Diencephalon (tissue), 2 donors: ENCODE data around the genes LRPAP1, CRMP1 and PPP2R2C.

DNA sequence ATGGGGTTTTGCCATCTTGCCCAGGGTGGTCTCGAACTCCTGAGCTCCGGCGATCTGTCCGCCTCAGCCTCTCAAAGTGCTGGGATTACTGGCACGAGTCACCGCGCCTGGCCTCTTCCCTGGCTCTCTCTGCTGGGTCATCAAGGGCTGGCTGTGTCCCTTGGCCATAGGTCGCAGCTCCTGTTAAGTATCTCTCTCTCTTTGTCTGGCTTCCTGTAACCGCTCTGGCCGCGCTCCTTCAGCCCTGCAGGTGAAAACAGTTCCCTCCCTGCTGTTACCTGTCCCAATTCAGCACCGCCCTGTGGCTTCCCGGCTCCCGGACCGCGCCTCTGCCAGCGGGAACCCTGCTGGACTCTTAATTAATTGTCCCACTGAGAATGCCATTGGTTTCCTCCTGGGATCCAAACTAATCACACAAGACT lies 1.3 kb upstream of the RGS12 start:
- RAMPAGE, long total RNA = no peak

GRCh38 chr4:3405157-3405372 lies 36.7 kb upstream of the HGFAC start:
- RAMPAGE, long total RNA = no peak

DNA sequence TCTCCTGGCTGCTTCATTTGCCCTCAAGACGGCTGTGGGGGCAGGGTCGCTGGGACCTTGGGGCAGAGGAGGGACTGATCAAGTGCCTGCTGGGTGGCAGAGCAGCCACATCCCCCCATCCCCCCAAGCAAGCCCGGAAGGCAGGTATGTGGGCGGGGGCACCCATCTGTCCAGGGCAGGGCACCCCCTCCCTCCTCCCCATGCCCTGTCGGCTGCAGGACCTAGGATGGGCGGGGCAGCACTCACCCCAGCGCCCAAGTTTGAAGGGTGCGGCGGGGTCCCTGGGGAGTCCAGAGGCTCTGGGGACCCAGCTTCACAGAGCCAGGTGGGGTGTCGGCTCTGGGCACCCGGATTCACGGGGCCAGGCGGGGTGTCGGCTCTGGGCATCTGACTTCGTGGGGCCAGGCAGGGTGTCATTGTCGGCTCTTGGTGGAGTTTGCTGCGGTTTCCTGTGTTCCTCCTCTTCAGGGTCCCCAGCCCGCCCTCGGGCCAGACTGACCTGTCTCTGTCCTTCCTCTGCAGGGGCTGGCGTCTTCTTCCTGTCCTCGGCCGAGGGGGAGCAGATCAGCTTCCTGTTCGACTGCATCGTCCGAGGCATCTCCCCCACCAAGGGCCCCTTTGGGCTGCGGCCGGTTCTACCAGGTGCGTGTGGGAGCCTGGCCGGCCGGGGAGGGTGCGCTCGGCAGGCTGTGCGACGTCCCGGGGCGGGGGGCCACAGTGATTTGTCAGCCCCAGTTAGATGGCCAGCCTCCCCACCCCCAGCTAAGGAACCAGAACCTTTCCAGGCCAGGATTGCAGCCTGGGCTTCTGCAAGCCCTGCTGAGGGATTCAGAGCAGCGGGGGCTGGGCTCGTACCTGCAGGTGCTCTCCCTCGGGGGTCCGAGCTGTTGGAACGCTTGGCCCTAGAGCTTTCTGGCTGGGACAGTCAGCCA lies 22.2 kb downstream of the DOK7 start:
- RAMPAGE, long total RNA = no peak

DNA sequence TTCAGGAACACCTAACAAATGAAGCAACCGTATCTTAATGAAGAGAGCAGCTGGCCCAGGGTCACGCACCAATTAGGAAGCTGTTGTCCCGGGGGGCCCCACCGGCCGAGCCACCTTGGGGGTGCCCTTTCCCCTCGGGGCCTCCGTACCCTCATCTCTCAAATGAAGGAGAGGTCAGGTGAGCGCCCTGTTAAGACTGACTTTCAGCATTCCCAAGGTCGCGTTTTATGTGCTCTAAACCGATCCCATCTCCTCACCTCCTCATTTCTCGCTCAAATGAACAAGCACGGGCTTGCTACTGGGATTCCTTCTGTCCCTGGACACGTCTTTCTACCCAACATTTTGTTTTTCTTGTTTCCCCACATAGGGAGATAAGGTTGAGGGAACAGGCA lies 749 bp downstream of the LRPAP1 start:
- RAMPAGE, long total RNA = no peak

DNA sequence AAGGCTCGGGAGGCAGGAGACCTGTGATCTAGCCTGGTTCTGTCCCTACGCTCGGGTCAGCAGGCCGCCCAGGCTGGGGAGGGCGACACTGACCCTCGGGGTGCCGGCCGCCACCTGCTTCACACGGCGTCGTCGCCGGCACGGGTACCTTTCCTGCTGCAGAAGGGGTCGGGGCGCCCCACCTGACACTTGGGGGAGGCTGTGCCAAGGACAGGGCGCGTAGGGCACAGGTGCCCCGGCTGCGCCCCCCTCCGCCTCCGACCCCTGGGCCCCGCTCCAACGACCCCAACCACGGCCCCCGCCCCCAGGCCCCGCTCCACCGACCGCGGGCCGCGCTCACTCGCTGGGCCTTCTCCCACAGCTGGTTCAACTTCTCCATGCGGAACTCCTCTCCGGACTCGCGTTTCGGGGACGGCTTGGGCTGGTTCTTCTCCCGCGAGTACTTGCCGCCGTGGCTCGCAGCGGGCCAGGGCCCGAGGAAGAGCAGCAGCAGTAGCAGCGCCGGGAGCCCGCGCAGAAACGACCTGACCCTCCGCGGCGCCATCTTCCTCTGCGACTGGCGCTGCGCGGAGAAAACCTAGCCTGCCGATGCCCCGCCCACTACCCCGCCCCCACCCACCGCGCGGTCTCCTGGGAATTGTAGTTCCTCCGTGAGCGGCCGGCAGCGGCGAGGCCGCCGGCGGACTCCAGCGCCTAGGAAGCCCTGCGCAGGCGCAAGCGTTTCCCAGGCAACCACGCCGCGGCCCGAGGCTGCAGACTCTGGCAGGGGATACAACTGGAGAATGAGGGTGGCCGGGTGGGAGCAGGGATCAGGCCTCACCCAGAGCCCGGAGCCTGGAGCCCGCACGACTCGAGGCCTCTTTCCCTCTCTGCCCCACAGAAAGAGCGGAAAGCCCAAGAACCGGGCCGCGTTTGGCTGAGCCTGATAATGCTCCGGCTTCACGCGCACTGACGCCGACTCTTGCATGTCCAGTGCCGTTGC lies at the start of gene LRPAP1:
Gene LRPAP1 (minus strand): TSS at position 554 of the 982 bp plus-strand sequence.
- RAMPAGE, long total RNA = start-site peak on the minus strand centred at position 552 of the sequence, 7 bp wide, 1,646 and 1,671 reads in 2 replicates

GRCh38 chr4:3576351-3576959 lies 44.2 kb upstream of the LRPAP1 start:
- RAMPAGE, long total RNA = no peak

DNA sequence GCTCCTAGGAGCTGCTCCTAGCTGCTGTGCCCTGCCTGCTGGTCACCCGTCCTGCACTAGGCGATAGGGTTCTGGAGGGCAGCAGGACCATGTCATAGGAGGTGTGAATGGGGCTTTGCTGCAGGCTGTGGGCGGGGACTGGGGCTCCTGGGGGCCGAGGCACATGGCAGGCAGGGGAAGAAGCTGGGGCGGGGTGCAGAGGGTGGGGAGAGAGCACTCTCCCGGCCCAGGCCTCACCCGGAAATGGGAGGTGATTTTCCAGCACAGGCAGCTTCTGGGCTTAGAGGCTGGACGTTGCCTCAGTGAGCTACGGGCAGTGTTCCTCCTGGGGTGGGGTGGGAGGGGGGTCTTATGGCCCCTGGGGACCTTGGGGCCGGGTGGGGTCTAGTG lies 98.5 kb upstream of the LRPAP1 start:
- RAMPAGE, long total RNA = no peak

- RAMPAGE, long total RNA = no peak
Observed at GRCh38 chr4:4143405-4143942, 83.3 kb downstream of the OTOP1 start.

GRCh38 chr4:5568384-5568849 lies 139.9 kb downstream of the EVC2 start:
- RAMPAGE, long total RNA = no peak

GRCh38 chr4:5813413-5814123 lies 79.3 kb downstream of the CRMP1 start:
- RAMPAGE, long total RNA = no peak

DNA sequence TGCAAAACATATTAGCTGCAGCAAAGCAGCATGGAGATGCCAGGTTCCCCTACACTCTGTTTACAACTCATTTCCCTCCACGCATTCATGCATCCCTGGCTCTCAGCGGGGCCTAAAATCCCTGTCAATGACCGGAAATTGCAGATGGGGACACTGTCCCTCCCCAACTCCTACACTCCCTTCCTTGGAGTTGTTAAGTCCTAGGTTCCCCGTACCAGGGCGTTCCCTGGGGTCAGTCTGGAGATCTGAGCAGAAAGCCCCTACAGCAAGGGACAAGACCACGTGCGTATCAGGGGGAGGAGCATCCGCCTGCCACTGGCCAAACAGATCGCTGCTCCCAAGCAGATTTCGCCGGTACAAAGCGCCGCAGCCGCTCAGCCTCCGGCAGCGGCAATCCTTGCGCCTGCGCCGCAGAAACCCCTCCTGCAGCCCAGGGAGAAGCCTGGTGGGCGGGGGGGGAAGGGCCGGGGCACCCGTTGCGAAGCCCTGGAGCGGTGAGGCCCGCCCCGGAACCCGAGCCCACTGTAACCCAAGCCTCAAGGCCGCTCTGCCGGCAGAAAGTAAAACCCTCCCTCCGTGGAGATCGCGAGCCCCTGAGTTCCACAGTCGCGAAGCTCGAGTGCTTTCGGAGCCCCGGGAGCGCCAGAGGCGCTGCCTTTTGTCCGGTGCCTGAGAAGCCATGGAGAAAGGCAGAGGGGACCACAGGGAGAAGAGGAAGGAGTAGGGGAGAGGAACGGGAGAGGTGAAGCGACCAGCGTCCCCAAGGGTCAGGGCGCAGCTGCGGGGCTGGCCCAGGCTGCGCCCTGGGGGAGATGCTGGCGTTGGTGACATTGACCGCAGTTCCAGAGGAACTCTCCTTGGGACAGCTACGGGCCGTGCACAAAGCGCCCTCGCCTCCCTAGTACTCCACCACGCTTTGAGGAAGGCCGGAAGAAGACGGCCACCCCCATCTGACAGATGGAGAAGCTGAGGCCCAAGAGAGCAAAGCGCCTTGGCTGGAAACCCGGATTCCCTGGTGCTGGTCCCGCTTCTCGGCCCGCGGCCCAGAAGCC lies 2.6 kb downstream of the CRMP1 start:
- RAMPAGE, long total RNA = start-site peak on the plus strand centred at position 451 of the sequence, 35 bp wide, 11 and 12 reads in 2 replicates

GRCh38 chr4:5892552-5893548 lies at the start of gene CRMP1:
Gene CRMP1, minus strand, starts transcription at chr4:5893086.
- RAMPAGE, long total RNA = no peak

DNA sequence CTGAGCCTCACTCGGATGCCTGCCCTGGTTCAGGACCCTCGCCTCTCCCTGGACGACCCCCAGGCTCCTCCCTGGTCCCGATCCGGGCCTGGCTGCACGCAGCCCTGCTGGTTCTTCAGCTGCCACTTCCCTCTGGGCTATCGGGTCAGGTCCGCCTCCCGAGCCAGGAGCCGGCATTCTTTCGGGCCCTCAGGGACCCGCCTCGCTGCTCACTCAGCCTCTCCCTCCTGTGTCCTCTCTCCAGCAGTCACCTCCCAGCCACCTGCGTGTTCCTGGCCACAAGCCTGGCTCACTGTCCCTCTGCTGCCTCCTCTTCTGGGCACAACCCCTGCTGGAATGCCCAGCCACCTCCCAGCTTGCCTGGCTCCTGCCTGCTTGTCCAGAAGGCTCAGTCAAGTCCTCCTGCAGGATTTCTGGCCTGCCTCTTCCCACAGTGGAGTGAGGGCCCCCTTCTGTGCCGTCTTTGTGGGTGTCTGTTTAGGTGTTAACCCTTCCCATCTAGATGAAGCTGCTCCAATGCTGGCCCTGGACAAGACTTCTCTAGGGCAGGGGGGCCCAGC lies 2.1 kb downstream of the WFS1 start:
- RAMPAGE, long total RNA = no peak

DNA sequence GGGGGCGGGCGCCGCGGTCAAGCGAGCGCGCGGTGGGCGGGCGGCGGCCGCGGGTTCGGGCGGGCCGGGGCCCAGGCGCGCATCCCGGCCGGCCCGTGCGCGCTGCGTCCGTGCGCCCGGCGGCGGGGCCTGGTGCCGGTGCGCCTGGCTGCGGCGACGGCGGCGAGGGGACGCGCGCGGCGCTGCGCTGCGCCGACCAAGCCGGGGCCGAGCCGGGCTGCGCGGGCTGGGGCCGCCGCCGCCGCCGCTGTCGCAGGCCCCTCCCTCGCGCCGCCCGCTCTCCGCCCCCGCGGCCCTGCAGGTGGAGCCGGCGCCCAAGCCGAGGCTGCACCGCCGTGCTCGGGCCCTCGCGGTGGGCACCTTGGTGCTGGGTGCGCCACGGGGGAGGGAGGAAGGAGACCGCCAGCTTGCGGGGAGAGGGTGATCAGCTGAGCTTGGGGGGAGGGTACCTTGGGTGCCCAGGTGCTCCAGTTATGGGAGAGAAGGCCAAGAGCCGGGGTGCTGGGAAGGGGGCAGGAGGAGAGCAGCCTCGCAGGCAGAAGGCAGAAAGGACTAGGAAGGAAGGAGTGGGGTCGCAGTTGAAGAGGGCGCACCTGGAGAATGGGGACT lies at the start of gene PPP2R2C:
Gene PPP2R2C (minus strand): TSS at position 219 of the 609 bp plus-strand sequence.
- RAMPAGE, long total RNA = no peak

GRCh38 chr4:6664675-6665010 lies 9.2 kb upstream of the ENSG00000170846 start:
- RAMPAGE, long total RNA = no peak

DNA sequence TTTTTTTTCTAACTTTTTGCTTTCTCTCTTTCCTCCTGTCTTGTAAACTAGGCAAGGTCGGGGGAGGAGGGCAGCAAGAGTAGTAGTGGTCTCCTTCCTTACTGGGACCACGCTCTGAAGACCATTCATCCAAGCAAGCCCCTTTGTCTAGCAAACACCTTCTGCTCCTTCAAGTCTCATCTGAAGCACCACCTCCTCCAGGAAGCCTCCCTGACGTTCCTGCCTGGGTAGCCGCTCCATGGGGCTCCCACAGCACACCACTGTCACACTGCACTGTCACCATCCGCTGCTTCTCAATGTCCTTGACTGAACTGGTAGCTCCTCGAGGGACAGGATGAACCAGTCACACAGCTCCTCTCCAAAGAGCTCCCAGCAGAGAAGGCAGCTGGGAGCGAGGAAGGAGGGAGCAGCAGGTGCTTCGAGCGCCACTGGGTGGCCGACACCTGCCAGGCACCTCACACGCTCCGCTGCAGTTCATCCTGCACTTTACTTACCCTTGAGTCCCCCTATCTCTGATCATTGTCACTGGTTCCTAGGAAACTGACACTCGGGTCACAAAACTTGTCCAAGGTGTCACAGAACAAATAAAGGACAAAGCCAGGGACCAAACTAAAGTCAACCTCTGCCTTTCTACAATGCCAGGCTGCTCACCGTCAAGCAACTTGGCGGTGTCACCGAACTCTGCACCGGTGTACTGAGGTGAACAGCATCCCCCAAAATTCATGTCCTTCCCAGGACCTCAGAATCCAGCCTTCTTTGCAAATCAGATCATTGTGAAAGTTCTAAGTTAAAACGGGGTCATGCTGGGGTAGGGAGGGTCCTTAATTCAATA lies 5.7 kb upstream of the S100P start:
- RAMPAGE, long total RNA = no peak

DNA sequence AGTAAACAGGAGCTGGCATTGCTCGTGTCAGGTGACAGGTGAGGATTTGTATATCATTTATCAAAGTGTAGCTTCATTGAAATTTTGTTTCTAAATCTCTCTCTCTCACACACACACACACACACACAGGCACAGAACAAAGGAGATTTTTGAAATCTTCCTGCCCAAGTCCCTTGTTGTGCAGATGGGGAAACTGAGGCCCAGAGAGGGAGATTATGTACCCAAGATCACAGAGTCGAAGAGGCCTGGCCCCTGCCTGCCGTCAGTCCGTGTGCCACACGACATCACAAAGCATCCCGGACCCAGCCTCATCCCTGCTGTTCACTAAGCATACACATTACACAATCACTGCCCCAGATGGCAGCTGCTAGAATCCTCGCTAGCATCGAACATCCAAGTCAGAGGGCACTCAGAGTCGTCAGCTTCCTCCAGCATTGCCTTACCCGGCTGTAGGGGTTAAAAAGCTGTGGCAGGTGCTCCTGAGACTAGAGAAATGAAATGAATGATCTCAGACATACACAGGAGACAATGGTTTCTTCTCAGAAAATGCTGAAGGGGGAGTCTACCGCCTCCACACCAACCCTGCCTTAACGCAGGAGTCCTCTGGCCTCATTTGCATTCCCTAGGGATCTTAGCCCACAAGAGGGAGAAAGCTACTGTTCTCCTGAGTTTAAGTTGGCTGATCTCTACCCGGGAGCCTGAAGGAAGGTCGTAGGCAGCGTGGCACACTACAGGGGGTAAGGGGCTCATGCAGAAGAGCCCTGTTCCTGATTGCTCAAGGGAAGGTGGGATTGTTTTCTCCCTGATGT lies 2.9 kb upstream of the KIAA0232 start:
- RAMPAGE, long total RNA = no peak

GRCh38 chr4:6845043-6845592 lies 62.6 kb downstream of the KIAA0232 start:
- RAMPAGE, long total RNA = no peak

DNA sequence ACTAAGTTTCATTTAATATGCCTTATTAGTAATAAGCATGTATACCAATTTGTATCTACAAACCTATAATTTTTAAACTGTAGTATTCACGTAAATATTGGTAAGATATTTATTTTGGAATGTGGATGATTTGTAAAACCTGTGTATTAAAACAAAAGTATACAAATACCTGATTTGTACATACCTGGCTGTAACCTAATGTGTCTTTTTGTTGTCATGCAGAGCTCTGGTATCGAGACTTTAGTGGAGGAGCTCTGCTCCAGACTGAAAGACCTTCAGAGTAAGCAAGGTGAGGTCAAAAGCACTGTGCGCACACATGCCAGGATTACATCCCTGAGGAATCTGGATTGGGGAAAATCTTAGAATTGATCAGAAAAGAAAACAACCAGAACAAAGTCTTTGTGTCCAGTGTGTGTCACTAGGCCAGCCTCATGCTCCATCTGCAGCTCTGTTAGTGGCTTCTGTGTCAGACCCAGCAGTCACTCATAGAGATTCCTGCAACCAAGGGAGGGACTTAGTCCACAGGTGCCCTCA lies 52.6 kb upstream of the TBC1D14 start:
- RAMPAGE, long total RNA = no peak

DNA sequence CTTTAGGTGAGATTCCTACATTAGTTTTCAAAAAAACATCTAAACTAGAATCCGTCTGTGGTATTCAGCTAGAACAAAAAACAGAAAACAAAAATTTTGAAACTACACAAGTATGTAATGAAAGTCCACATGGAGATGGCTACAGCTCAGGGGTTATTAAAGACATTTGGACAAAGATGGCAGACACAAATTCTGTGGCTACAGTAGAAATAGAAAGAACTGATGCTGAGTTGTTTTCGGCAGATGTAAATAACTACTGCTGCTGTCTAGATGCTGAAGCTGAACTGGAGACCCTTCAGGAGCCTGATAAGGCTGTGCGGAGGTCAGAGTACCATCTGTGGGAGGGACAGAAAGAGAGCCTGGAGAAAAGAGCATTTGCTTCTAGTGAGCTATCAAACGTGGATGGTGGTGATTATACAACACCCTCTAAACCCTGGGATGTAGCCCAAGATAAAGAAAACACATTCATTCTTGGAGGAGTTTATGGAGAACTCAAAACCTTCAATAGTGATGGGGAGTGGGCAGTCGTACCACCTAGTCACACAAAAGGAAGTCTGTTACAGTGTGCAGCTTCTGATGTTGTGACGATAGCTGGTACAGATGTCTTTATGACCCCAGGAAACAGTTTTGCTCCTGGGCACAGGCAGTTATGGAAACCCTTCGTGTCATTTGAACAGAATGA lies 46.8 kb upstream of the TBC1D14 start:
- RAMPAGE, long total RNA = no peak